Thoracic aorta endothelial cell (primary cell): ENCODE measurements around the gene RAPGEF3.

- CAGE, long polyA plus RNA, result no peak
These were observed 10.9 kb downstream of the SLC38A2 start for GRCh38 chr12:46361722-46362122.

DNA sequence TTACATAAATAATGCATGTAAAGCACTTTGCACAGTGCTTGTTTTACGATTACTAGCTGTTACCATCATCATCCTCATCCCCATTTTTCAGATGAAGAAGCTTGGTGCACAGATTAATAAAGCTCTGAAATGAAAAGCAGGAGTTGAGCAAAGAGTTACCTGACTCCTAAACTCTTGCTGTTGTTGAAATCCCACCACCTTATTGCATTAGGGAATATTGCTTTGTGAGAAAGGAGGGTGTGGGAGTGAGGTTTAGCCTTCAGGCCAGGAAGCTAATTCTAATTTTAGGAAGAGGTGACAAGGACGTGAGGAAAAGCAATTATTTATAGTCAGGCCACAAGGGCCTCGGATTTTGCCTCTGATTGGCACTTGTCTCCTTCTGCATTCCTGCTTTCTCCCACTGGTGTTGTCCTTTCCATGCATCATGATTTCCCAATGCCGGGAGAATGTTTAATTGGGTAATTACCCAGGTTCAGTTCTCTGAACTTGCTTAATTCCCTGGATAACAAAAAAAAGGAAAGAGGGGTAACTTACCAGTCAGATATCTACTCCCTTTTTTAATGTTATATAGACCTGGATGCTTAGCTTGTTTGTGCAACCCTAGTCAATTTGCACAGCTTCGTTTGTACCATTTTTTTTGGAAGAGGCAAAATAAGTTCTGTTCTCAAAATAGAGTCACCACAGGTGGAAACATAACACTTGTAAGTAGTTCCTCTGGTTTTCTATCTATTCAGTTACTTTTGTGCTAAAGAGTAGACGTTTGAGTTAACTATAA is 38.0 kb upstream of the SLC38A2 start:
- CAGE, long polyA plus RNA, result no peak

DNA sequence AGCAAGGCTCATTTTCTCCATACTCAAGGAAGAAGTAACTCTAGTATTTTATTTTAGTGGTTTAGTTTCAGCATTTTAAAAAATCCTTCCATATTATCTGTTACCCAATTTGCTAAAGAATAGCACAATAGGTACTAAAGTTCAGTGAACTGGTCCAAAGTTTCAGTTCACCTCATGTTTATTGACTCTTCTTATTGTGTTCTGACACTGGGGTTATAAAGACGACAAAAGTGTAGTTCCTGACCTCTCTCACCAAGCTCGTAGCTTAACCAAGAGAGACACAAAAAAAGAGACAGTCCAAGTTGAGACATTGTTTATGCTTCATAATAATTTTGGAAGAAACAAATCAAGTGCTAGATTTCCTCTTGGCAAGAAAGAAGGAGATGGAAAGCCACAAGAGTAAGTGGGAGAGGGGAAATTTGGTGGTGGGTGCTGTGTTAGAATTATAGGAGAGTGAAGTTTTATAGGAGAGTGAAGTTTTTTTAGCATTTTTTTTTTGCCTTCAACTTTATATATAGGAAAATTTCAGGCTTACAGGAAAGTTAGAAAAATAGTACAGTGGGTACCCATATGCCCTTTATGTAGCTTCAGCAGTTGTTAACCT is 40.9 kb upstream of the SLC38A2 start:
- CAGE, long polyA plus RNA, result no peak

DNA sequence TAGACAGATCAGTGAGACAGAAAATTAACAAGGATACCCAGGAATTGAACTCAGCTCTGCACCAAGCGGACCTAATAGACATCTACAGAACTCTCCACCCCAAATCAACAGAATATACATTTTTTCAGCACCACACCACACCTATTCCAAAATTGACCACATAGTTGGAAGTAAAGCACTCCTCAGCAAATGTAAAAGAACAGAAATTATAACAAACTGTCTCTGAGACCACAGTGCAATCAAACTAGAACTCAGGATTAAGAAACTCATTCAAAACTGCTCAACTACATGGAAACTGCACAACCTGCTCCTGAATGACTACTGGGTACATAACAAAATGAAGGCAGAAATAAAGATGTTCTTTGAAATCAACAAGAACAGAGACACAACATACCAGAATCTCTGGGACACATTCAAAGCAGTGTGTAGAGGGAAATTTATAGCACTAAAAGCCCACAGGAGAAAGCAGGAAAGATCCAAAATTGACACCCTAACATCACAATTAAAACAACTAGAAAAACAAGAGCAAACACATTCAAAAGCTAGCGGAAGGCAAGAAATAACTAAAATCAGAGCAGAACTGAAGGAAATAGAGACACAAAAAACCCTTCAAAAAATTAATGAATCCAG is 205.6 kb downstream of the SLC38A4 start:
- CAGE, long polyA plus RNA, result no peak

DNA sequence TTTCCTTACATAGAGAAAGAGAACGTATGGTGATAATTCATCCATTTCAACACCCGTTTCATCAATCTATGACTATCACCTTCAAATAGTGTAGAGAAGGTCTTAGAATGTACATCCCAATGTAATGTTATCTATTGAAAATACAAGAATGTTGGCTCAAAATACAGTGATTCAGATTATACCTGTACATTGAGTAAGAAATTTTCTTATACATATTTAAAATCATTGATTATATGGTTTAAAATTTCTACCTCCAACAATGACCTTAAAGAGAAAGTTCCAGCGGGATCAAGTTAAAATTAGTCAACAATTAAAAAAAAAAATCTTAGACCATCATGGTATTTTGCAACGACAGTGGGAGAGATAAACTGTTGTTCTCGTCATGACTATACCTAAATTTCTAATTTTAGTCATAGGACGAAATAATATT is 19.1 kb downstream of the SLC38A4 start:
- CAGE, long polyA plus RNA, result no peak

- CAGE, long polyA plus RNA, result no peak
These were observed 95.9 kb upstream of the SLC38A4 start for GRCh38 chr12:46921751-46922139.

DNA sequence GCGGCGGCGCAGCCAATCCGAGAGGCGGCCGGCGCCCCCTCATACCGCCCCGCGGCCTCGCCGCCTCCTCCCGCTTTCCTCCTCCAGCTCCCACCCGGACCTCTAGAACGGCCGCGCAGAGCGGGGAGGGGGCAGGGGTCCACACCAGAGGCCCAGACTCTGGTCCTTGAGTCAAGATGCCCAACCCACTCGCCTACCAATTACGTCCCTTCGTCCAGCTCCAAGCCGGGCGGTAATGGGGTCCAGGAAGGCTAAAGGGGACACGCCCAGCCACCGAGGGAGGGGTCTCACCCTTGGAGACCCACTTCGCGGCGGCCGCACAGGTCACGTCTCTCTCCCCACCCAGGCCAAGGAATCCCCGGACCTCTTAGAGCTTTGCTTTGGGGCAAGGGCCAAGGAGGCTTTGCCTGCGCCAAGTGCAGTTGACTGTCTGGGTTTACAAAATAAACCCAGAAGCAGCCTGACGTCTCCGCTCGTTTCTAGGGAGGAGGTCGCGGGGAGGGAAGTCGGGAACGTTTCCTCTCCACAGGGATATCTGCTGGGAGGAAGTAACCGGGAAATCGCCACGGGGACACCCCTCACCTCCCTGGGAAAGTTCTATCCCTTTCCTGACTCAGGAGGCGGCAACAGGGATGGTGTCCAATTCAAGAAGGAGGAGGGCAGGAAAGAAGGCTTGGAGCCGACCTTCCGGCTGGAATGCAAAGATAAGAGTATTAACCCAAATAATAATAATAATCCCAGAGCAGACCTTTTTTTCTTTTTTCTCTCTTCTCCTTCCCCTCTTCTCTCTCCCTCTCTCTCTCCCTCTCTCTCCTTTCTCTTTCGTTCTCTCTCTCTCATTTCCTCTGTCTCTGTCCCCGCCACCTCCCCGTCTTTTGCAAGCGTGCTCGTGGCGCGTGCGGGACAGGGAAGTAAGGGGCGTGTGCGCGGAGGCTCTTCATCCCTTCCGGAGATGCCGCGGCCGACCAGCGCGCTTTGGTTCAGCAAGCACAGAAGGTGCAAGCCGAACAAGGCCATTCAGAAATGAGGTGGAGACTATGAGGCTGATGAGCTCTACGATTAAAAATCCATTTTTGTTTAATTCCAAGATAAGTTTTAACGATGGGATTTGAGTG is 607 bp upstream of the AMIGO2 start:
- CAGE, long polyA plus RNA, result no peak

- CAGE, long polyA plus RNA, result no peak
These were observed 1.4 kb upstream of the AMIGO2 start for GRCh38 chr12:47081124-47081644.

GRCh38 chr12:47307638-47308009 is 227.9 kb upstream of the AMIGO2 start:
- CAGE, long polyA plus RNA, result no peak

DNA sequence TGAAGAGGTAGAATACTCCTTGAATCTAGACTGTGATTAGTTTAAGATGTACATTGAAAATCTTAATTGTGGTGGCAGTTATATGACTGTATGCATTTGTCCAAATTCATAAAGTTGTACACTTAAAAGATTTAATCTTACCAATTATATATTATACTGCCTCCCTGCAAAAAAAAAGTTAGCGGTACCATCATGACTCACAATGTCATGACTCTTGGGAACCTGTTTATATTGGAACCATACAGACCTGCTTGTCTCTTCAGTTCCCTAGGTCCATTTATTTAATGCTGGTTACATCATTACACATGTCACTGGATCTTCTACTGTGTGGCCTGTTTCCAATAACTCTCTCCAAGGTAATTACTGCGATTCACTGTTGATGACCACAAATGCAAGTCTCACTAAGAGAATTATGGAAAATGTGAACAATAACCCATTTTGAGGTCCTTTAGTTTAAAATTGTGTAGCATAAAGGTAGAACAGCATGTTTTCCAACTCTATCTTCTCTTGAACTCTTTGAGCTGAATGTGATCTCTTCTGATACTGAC is 264.2 kb upstream of the AMIGO2 start:
- CAGE, long polyA plus RNA, result no peak

DNA sequence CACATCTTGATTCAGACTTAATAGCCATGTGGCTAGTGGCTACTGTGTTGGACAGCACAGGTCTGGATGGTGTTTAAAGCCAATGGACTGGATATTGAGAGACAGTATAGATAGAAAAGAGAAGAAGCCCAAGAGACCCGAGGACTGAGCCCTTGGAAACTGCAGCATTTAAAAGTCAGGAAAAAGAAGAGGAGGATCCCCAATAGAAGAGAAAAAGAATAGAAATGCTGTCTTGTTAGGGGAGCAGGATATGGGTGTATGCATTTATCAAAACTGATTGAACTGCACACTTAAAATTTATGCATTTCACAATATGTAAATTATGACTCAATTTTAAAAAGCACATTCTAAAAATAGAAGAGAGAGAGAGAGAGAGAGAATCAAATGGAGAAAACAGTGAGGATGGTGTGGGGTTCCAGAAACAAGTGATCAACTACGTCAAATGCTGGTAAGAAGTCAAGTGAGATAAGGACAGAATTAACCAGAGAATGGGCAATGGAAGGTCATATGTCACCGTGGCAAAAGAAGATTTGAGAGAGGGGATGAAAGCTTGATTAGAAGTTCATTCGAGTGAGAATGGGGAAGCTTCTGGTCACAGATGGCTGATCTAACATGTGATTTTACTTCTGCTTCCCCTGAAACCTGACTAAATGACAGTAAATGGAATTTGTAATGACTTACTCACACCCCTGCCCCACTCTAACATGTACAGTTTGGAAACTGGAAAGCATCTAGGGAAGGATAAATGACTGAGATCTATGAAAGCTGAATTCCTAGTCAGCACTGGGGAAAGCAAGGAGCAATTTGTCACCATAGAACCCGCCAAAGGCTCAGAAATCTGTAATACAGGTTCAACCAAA is 276.4 kb upstream of the AMIGO2 start:
- CAGE, long polyA plus RNA, result no peak

- CAGE, long polyA plus RNA, result no peak
These were observed 304.1 kb upstream of the AMIGO2 start for GRCh38 chr12:47383900-47384311.

- CAGE, long polyA plus RNA, result no peak
These were observed 9.7 kb upstream of the RPAP3 start for GRCh38 chr12:47715311-47716092.

DNA sequence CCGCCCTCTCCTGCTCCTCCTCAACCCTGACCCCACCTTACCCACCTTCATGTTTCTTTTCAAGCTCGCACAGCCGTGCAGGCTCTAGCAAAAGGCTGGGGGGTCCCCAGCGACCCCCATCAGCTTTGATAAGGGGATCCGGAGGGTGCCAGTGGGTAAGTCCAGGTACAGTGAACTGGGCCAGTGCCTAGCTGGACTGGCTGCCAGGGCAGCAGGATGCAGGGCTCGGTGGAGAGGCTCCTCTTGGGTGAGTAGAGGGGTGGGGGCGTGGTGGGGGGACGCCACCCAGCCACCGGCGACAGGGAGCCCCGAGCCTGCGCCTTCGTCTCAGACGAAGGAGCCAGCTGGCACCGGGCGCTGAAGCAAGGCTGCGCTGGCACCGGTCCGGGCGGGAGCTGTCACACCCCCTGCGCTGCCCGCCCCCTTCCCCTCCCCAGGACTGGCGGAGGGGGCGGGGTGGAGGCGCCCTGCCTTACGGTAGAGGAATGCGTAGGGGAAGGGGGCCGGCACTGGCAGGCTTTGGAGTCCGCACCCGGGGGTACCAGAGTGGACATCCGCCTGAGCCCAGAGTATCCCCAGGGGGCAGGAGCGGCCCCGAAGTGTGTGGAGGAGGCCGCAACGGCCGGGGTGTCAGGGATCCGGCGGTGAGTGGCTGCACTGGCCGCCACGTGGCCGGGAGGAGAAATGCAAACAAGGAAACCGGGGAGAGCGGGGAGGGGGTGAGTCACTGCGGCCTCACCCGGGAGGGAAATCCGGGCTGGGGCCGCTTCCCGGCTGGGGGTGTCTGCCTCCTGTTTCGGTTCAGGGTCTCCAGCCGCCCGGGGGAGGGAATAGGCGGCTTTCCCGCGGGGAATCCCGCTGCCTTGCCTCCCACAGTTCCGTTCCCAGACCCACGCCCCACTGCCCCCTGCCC is at the start of gene RAPGEF3:
Gene RAPGEF3 (minus strand): TSS at position 375 of the 913 bp plus-strand sequence.
- CAGE, long polyA plus RNA, result no peak

DNA sequence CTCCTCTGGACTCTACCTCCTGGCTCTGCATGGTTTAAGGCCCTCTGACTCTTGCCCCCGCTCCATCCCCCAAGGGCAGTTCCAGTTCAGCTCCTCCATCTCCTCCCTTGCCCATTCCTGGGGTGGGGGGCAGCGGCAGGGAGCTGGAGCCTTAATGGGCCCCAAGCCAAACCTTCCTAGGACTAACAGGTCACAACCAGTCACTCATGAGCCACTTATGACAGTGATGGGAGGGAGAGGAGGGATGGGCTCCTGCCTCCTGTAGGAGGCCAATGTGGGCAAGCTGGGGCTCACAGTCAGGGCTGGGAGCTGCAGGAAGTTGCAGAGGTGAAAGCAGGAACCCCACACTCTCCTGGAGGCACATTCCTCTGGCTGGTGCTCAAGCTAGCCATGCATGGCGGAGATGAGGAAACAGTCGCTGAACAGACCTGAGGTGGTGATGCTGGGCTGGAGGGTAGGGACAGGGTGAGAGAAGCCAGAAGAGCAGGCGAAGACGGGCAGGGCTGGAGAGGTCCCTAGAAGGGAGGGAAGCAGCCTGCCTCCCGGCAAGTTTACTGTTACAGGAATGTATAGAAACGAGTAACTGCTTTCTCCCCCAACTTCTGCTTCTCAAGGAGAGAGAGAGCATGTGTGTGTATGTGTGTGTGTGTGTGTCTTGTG is 5.0 kb upstream of the RAPGEF3 start:
- CAGE, long polyA plus RNA, result no peak

GRCh38 chr12:47783608-47784006 is 10.6 kb downstream of the SLC48A1 start:
- CAGE, long polyA plus RNA, result no peak

DNA sequence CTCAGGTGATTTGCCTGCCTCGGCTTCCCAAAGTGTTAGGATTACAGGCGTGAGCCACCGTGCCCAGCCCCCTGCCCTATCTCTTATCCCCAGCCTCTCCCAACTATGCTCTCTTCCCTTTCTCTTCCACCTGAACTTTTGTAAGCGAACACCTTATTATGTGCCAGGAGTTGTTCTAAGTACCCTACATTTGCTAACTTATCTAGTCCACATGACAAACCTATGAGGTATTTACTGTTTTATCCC is 12.6 kb downstream of the HDAC7 start:
- CAGE, long polyA plus RNA, result no peak

DNA sequence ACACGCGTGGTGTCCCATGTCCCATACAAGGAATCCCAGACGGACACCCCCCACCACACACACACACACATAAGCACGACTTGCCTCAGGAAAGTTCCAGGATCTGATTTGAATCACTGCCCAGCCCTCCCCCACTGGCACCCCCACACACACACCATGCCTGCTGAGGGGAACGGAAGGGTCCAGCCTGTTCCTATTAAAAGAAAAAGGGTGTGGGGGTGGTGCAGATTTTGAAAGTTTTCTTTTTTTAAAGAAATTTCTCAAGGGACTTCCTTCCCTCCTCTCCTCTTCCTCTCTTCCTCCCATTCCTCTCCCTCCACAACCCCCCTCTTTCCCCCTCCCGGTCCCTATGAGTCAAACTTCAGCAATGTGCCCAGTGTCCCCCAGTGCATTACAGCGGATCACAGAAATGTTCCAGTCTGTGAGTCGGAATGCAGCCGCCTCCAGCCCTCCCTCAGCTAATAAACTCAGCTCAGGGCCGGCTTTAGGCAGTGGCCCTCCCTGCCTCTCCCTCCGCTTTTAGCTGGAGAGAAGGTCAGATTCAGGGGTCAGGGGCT is 774 bp upstream of the HDAC7 start:
- CAGE, long polyA plus RNA, result no peak

DNA sequence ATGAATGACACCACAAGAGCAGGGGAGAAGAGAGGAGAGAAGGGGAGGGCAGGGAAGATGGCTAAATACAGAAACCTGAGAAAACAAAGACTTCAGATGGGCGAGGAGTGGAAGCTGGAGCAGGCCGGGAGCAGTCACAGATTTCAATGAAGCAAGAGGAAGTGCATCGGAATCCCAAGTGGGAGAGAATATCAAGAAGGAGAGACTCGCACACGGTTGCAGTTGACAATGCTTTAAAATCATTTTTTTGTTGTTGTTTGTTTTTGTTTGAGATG is 11.0 kb upstream of the HDAC7 start:
- CAGE, long polyA plus RNA, result no peak

DNA sequence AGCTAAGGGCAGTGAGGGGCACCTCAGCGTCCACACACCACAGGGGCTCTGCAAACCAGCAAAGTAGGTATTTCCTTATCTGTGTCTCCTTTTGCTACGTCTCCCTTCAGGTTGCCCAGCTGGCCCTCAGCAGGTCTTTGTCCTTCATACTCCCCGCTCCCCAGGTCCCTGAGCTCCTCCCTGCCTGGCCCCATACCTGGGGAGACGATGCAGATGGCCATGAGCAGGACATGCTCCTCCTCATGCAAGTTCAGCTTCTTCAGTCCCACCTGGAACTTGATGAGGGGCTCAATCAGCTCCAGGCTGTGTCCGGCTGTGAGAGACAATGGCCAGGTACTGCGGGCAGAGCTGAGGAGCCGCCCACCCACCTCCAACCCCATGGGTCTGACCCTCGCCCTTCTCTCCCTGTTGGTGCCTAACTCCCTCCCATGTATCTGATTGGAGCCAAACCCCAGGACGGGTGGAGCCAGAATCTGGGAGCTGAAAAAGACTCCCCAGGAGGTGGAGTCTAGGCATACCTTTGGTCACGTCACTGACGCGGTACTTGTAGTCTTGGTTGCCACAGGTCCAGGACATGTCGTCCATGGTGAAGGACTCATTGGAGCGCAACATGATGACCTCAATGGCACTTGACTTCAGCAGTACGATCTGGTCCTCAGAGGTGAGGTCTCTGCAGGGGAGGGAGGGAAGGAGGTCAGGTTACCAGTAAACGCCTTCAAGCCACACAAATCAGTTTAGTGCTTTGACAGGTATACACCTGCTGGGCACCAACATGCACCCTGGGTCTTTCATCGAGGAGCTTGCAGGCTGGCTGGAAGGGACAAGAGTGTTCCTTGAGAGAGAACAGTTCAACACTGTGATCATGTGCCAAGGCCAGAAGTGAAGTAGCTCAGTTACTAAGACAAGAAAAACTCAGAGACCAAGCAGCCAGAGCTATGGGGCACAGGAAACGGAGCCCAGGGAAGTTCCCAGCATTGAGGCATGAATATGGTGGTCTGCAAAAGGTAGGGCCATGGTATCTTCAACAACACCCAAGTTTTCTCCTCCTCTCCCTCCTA is 26.8 kb upstream of the HDAC7 start:
- CAGE, long polyA plus RNA, result no peak